Mammary microvascular endothelial cell (primary cell): ENCODE results near the genes TMEM270 and TRIM73.

- RAMPAGE, long total RNA = no peak
Observed at GRCh38 chr7:73742104-73743242, 3.9 kb upstream of the ABHD11 start.

DNA sequence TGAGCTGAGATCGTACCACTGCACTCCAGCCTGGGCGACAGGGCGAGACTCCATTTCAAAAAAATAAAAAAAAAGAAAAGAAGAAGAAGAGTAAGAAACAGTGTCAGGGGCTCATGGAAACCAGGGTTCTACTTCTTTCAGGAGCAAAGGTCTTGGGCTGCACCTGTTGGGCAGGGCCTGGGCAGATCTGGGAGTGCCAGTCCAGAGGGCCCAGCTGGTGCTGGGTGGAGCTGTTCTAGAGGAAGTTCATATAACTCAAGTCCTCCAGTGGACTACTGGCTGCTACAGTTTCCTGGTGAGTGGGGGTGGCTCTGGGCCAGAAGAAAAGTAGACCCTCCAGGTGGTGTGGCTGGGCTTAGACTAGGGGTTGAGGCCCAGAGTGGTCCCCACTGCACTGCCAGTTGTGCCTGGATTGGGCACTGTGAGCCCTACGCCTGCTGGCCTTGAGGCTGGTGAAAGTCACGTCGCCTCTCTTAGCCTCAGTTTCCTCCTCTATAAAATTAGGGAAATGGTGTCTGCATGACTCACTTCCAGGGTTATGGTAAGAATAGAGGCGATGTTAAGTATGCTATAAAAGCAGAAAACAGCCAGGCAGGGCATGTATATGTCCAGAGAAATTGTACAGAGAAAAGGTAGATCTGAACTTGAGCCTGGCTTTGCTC lies 3.6 kb upstream of the CLDN3 start:
- RAMPAGE, long total RNA = no peak

DNA sequence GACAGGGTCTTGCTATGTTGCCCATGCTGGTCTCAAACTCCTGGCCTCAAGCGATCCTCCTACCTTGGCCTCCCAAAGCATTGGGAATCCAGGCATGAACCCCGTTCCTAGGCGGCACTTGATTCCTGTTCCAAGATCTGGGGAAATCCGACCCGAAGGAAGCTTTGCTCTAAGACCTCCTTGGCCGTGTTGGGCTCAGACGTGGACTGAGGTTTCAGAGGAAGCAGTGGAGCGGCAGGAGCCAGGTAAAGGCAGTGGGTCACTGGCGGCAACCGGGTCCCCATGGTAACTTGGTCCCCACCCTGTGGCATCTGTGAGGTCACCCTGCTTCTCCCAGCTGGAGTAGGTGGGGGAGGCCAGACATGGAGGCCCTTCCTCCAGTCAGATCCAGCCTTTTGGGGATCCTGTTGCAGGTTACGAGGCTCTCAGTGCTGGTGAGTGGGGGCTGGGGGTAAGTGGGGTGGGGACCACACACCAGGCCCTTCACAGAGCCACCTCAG lies at the start of gene TMEM270:
TMEM270 (plus strand) TSS at position 327 of the 500 bp plus-strand sequence.
- RAMPAGE, long total RNA = no peak

GRCh38 chr7:73916511-73917140 lies 55.7 kb downstream of the TMEM270 start:
- RAMPAGE, long total RNA = no peak

DNA sequence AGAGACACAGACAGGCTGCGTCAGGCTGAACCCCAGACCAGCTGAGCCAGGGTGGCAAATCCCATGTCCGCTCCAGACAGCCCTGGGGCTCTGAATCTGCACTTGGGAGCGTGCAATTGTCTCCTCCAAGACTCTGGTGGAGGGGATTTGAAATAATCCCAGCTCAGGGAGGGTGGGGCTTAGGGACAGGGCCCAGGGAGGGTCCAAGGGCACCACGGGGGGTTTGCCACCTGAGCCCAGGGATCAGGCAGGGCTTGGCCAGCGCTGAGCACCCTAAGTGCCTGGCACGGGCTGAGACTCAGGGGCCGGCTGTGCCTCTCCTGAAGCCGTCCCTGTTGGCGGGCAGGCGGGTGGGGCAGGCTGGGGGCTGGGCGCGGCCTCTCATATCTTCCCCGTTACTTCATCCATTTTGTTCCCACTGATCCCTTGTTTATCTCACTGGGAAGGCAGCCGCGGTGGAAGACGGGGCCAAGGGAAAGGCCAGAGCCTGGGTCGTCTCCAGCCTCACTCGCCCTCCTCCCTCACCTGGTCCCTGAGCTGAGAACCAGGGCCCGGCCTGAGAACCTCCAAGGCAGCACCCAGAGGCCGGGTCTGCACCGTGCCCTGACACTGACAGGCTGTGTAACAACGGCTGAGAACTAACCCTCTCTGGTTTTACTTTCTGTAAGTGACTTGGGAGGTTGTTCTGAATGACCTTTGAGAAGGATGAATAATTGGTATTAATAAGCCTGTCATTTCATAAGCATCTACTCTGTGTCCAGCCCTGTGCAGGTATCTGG lies 41.7 kb upstream of the ELN start:
- RAMPAGE, long total RNA = no peak

DNA sequence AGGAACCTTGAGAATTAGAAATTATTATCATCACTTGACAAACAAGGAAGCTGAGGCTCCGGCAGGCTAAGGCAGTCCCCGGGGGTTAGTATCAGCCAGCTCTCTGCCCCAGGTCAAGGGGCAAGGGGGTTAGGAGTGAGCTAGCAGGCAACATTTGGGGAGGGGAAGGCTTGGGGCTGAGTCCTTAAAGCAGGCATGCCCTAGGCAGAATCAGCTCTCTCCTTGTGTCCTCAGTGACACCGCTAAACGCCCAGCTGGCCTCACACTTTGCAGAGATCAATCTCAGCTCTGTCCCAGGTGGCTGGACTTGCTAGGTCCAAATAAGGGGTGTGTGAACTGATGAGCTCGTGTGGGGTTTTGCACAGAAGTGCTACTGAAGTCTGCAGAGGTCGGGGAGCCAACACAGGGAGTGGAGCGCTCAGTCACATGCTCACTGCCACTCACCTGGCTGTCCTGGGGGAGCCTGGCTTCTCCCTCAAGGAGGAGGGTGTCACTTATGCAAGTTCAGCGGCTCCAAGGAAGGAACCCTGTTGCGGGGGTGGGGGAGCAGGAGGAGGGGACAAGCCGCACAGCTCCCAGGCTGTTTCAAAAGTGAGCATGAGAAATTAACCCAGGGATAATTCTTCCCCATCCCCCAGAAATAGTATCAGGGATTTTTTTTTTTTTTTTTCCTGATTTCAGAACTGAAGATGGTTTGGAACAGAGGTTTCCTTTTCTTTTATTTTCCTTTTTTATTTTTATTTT lies 2.0 kb downstream of the ELN start:
- RAMPAGE, long total RNA = no peak

GRCh38 chr7:74035155-74035577 lies 7.2 kb downstream of the ELN start:
- RAMPAGE, long total RNA = no peak

GRCh38 chr7:74038260-74038702 lies 10.3 kb downstream of the ELN start:
- RAMPAGE, long total RNA = no peak

GRCh38 chr7:74053464-74053945 lies 25.5 kb downstream of the ELN start:
- RAMPAGE, long total RNA = no peak

GRCh38 chr7:74097824-74098613 lies 14.4 kb downstream of the LIMK1 start:
- RAMPAGE, long total RNA = no peak

DNA sequence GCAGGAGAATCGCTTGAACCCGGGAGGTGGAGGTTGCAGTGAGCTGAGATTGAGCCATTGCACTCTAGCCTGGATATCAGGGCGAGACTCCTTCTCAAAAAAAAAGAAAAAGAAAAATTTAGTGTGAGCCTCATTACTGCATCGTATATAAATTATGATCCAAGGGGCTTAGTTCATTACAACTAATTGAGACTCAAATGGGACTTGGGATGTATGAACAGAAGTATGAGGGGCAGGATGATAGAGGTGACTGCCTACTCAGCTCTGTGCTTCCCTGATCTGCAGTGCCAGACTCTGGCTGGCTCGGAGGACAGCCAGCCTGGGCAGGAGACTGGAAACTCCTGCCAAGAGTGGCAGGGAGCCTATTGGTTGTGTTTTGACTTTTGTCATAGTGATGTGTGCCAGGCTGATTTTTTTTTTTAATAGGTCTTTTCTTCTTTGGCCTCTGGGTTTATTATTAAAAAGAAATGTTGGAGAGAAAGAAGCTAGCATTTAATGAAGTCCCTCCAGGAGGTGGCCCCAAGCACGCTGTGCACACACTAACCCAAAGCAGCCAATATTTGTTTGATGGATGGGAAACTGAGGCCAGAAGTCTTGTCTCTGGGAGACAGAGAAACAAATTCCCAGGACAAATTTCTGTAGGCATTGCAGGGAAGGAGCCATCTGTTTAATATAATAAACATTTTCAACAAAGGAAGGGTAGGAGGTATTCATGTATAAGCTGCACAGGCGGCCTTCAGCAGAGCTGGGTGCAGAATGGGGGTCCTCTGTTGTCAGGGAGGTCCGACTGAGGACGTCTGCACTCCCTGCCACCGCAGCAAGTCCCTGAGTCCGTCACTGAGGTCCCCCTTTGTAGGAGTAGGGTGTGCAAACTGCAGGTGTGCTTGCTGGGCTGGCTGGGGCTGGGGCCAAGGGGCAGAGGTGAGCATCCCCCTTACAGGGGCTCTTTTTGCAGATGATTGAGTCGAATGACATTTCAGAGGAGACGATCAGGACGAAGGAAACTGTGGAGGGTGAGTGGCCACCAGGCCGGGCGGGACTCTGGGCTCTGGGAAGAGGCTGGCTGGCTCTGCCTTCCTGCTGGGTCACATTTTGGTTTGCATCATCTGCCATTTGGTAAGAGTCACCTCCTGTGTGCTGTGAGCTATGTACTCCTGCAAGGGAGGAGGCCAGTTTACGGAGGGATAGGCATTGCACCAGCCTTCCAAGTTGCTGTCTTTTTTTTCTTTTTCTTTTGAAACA lies 73.4 kb upstream of the GTF2IRD1 start:
- RAMPAGE, long total RNA = no peak

DNA sequence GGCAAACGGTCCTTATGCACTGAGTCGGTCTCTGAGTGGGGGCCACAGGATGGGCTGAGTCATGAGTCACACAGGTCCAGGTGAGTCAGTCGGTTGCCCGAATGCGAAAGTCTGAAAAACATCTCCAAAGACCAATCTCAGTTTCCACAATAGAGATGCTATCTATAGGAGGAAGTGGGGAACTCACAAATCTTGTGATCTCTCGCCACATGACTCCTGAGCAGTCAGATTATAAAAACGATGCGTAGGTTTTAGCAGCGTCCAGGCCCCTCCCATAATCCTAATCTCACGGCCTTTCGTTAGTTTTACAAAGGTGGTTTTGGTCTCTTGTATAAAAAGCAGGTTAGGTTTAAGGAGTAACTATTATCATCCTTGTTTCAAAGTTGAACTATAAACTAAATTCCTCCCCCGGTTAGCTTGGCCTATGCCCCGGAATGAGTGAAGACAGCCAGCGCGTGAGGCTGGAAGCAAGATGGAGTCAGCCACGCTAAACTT lies 1.2 kb upstream of the GTF2IRD1 start:
- RAMPAGE, long total RNA = no peak

DNA sequence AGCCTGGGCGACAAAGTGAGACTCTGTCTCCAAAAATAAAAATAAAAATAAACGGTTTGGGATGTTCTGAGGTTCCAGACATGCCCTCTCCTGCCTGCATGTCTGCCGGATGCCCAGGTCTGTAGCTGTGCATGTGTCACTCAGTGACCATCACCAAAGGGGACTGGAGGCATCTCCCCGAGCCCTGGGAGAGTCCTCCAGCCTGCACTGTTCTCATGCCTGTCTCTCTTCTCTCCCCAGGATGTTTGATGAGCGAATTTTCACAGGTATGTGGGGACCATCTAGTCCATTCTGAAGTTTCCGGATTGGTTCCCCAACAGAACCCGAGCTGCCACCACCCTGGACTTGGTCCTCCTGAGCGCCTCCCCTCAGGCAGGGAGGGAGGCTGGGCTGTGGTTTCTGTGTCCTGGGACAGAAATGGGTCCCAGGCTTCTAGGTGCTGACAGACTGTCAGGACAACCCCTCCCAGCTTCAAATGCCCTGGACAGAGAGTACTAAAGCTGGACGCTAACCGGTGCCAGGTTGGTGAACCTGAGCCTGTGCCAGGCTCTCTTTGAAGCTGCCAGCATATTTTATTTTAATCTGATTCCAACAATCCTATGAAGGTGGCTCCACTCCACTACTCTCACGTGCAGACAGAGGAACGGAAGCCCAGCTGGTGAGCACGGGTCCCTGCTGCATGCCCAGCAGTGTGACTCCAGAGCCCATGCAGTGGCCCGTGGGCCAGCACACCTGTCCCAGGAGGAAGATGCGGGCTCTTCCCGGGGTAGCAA lies 81.4 kb downstream of the GTF2IRD1 start:
- RAMPAGE, long total RNA = no peak

- RAMPAGE, long total RNA = no peak
Observed at GRCh38 chr7:74554271-74554623, 100.5 kb downstream of the GTF2IRD1 start.

- RAMPAGE, long total RNA = no peak
Observed at GRCh38 chr7:74655650-74655989, 1.9 kb upstream of the GTF2I start.

- RAMPAGE, long total RNA = no peak
Observed at GRCh38 chr7:74704955-74705372, 47.4 kb downstream of the GTF2I start.

- RAMPAGE, long total RNA = no peak
Observed at GRCh38 chr7:74723453-74724273, 50.1 kb upstream of the NCF1 start.

- RAMPAGE, long total RNA = no peak
Observed at GRCh38 chr7:74874760-74875239, 23.4 kb upstream of the GTF2IRD2 start.

GRCh38 chr7:75395544-75395821 lies at the start of gene TRIM73:
TRIM73 (plus strand) TSS chr7:75395629.
- RAMPAGE, long total RNA = no peak

DNA sequence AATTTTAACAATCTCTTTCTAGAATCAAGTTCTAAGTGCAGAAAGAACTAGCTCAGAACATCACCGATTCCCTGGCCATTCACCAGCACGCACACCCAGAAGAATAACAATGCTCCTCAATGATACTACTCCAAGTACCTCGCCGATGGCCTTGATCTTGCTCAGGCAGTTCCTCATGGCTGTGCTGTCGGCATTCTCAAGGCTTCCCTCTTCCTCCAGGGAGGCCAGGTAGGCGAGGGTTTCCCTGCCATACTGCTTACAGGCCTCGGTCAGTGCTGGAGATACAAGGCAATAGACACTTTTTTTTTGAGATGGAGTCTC lies 61.2 kb downstream of the SPDYE5 start:
- RAMPAGE, long total RNA = no peak